Cardiac ventricle fibroblast (primary cell): ENCODE results near the gene CNPY2.

DNA sequence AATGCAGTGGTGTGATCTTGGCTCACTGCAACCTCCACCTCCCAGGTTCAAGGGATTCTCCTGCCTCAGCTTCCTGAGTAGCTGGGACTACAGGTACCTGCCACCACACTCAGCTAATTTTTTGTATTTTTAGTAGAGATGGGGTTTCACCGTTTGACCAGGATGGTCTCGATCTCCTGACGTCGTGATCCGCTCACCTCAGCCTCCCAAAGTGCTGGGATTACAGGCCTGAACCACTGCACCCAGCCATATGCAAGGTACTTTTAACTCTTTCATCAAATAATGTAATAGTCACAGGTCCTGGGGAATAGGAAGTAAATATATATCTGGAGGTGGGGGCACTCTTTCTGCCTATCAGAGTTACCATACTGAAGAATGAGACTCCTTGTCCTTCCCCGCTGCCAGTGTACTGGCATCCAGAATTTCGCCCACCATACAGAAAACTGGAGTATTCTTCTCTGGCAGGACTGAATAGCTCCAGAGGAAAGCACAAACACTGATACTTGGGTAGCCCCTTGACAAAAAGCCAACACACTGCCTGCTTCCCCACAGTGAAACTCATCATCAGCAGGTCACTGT, 14.2 kb upstream of the MMP19 start:
- RAMPAGE, long total RNA: no peak

DNA sequence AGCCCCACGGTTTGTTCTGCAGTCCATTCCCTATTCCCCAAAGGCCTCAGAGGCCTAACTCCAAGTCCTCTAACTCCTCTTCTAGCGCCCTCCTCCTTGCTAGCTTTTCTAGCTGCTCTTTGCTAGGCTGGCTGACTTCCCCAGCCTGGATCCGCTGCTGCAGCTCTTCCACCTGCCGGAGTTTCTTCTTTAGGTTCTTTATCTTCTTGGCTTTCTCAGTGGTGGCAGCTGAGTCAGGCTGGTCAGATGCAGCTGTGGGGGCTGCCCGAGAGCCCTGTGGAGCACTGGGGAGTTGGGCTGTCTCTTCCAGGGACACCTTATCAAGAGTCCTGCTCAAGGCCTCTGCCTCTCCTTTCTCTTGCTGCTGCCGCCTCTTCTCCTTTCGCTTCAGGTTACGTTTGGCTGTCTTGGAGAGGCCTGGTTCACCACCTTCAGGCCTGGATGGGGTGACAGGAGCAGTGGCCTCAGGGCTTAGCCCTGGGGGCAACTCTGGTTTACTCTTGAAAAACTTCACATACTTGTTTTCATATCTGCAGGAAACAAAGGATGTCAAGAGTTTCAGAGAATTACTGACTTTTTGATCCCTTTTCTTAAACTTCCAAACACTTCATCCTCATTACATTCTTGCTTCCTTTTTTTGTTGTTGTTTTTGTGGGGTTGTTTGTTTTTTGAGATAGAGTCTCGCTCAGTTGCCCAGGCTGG, 25.7 kb downstream of the PYM1 start:
- RAMPAGE, long total RNA: no peak

GRCh38 chr12:55933208-55934028, 2.5 kb downstream of the DGKA start:
- RAMPAGE, long total RNA: no peak

DNA sequence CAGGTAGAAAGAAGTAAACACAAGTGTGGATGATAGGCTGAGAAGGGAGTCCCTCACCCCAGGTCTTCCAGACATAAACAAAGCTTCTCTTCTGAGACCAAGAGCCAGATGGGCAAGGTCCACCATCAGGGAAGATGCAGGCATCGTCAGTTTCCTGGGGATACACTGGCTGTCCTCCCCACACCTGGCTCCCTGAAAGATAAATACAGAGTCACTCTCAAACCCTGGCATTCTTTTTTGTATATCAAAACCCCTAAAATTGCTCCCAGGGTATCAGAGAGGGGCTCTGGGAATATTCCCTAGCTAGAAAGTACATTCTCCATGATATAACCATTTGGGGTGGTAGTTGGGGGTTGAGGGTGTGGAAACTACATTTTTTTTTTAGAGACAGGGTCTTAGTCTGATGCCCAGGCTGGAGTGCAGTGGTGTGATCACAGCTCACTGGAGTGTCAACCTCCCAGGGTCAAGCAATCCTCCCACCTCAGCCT, 7.4 kb downstream of the PMEL start:
- RAMPAGE, long total RNA: no peak

GRCh38 chr12:55991293-55991698, 5.8 kb upstream of the SUOX start:
- RAMPAGE, long total RNA: no peak

- RAMPAGE, long total RNA: no peak
Observed at GRCh38 chr12:56115306-56115777, 1.1 kb upstream of the RPL41 start.

- RAMPAGE, long total RNA: no peak
Observed at GRCh38 chr12:56143602-56144849, 8.4 kb upstream of the MYL6B start.

DNA sequence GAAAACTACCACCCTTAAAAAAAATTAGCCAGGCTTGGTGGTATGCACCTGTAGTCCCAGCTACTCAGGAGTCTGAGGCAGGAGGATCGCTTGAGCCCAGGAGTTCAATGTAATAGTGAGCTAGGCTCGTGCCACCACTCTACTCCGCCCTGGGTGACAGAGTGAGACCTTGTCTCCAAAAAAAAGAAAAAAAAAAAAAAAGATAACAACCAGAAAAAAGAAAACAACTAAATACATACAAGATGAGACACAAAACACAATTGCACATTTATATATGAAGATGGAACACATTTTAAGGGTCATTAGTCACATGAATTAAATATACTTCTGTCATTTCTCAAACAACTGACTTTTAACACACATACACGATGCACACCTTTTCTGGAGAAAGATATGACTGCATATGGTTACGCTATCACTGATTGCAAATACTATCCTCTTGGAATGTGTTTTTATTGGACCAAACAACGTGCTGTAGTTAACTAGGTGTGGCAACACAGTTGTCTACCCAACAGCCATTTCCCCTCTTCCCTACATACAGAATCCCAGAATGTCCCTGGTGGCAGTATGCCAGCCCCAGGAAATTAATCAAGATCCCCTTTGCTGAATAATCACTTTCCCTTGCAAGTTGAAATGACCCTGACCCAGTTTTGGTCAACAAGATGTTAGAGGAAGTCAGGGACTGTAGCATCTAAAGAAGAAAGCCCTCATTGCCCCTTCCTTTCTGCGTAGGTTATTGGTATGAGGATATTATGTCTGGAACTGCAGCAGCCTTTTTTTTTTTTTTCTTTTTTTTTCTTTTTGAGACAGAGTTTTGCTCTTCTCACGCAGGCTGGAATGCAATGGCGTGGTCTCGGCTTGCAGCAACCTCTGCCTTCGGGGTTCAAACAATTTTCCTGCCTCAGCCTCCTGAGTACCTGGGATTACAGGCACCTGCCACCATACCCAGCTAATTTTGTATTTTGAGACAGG, 5.7 kb upstream of the MYL6B start:
- RAMPAGE, long total RNA: no peak

- RAMPAGE, long total RNA: no peak
Observed at GRCh38 chr12:56180762-56181543, 8.3 kb downstream of the SMARCC2 start.

DNA sequence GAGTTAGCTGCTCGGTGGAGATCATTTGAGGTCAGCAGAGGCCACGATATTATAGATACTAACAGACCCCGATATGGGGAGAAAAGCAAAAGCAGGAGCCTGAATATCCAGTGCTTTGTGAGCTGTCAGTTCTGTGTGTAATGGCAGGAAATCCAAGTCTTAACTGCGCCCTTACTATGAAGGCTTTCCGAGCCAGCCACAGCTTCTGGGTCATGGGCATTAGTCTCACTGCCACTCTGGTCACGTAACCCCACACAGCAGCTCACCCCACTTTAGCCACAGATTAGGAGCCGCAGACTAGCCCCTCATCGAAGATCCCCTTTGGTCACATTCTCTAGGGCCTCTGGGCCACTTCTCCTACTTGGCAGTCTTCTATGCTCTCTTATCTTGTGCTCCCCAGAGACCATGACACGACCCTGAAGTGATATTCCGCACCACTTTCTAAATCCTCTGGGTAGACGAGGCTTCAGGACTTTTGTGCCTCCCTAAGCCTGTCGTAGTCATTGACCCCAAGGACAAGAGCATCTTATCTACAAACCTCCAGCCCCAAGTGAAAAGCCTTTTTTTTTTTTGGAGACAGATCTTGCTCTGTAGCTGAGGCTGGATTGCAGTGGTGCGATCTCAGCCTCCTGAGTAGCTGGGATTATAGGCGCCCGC, 837 bp upstream of the CS start:
- RAMPAGE, long total RNA: no peak

DNA sequence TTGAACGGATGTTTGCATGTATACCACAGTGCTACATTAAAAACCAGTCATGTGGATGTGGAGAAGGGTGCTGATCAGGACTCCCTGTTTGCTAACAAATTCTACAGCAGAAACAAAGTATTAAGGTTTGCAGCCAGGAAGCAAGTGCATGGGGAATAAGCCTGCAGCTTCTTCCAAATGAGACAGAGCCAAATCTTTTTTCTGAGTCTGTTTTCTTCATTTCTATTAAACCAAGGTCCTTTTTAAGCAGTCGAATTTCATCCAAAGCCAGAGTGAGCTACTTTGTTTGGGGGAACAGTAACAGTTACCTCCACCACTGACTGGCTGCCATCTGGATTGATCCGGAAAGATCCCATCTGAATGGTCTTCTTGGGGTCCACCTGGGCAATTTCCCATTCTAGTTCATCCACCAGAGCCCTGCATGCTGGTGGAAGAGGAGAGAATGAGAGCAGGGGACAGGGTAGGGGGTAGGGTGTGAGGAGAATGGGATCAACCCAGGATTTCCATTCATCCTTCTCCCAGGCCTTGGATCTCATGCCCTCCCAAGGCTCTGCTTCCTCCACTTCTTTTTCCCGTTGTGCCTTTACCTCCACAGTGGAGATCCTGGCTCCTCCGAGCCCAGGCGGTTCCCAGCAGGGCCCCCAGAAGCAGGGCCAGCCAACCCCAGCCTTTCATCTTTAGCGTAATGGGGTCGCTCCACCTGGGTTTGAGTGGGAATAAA, 1.1 kb downstream of the CNPY2 start:
- RAMPAGE, long total RNA: no peak

- RAMPAGE, long total RNA: start-site peak on the minus strand at chr12:56315873-56316034, 1,139 and 189 reads in 2 replicates
Observed at GRCh38 chr12:56315801-56316372, at the start of gene CNPY2. Gene CNPY2, minus strand, starts transcription at chr12:56315988.

- RAMPAGE, long total RNA: no peak
Observed at GRCh38 chr12:56334080-56334882, 481 bp upstream of the PAN2 start.

DNA sequence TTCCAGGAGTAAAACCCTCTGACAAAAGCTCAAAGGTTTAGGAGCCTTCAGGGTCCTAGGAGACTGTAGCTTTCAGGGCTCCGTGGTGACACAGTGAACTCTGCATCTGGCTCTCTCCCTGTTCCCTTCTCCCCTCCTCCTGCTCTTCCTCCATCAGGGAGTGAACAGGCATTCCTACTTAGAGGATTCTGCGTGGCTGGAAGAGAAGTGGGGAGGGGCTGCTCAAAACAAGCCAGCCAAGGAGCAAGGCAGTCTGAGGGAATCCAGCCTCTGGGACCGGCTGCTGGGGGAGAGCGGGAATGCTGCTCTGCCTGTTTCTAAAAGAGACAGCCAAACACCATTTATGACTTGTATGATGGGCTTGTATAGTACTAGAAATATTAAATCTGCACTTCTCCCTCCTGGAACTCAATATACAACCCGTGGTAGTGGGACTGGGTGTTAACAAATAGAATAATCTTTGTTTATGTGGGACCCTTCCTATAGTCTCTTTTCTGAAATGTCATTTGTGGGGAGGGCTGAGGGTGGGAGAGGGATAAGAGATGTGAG, 49.6 kb downstream of the RBMS2 start:
- RAMPAGE, long total RNA: no peak

GRCh38 chr12:56615099-56615759, 14.9 kb downstream of the BAZ2A start:
- RAMPAGE, long total RNA: no peak

DNA sequence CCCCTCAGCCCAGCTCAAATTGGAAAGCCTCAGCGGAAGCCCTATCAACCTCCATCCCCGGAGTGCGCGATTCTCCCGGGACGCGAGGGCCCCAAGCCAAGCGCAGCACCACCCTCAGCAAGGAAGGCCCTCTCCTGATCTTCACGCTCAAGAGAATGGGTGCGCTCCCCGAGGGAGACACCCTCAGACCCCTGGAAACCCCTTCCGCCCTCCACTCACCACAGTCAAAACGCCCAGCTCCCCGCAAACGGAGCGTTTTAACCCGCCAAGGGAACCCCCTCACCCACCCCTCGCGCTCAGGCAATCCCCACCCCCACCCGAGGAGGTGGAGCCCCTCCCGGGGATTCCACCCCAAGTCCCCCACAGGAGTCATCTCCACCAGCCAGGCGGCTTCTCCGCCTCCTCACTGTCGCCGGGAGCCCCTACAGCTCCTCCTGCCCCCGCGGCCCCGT, 645 bp downstream of the BAZ2A start:
- RAMPAGE, long total RNA: no peak

GRCh38 chr12:56679248-56680227, 8.5 kb downstream of the PTGES3 start:
- RAMPAGE, long total RNA: no peak

- RAMPAGE, long total RNA: no peak
Observed at GRCh38 chr12:56688420-56689138, 495 bp upstream of the PTGES3 start.

DNA sequence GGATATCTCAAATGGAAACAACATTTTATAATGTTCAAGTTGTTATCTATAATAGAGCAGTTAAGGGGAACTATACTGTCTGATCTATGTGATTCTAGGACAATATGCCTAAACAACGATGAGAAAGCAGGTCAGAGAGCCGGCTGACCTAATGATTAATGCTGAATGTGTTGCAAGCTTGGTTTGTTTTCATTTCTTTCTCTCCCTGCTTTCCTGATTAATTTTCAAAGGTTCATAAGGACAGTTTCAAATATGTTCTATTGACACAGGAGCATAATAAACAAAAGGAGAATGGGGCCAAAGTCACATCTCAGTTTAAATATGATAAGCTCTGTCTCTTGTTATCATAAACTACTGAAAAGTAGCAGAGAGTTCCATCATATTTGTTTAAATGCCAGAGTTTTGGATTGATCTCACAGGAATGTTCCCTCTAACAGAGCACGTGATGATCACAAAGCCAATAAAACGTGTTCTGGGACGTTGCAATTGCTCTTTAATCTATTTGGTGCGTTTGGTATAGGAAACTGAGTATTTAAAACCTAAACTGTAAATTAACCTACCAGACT, 3.8 kb upstream of the HSD17B6 start:
- RAMPAGE, long total RNA: no peak

DNA sequence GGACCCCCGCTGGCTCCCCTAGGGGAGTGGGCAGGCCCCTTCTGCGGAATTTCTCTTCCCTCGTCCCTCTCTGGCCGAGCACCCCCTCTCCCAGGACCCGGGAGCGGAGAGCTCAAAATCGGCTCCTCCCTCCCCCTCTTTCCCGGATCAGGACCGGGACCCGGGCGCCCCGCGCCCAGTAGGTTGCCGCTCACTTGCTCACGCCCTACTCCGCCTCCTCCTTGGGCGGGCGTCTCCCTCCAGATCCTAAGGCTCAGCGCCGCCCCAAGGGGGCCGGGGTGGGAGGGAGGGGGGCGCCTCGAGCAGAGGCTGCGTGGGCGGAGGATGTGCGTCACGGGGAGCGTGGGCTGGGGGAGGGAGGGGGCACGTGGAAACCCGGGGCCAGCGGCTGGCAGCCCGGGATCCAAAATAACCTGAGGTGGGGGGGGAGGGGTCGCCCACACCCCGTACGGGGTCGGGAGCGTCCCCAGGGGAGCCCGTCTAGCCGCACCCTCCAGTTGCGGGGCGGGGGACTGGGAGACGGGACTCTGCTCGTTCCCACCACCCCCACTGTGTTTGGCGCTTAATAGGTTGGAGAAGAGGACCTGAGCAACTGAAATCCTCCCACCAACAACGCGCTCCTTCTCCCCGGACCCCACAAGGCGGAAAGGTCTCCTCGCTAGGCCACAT, 1.8 kb upstream of the NAB2 start:
- RAMPAGE, long total RNA: no peak